ENCODE measurements around a stretch of chr2.

DNA sequence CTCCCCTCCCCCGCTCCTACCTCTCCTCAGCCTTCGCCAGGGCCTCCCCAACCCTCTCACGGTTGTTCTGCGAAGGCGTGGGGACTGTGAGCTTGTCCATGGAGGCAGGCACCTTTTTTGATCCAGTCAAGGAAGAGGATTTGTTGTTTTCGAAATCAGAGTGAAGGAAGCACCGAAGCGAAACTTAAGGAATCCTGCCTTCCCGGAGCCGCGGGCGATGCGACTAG, 557 bp downstream of the BMPR2 start:
- PRO-cap = bidirectional peak, plus-strand start at position 59 of the sequence, minus-strand start outside the sequence

DNA sequence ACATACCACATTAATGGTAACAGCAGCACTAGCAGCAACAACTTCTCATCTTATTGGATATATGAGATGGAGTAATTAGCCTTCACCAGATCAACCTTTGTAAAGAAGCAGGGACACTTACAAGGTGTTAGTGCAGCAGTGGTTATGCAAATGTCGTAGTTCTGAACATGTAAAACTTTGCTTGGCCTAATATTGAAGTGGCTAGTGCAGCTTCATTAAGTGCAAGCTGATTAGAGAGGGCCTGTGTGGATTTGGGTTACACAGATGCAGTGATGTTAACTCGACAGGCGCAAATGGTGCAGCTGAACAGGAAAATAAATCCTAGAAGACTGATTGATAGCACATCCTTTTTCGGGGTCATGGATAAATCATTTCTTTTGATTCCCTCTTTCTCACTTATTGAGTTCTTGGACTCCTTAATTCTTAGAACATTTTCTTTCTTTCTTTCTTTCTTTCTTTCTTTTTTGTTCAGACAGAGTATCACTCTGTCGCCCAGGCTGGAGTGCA, 3.3 kb downstream of the BMPR2 start:
- PRO-cap = no peak

DNA sequence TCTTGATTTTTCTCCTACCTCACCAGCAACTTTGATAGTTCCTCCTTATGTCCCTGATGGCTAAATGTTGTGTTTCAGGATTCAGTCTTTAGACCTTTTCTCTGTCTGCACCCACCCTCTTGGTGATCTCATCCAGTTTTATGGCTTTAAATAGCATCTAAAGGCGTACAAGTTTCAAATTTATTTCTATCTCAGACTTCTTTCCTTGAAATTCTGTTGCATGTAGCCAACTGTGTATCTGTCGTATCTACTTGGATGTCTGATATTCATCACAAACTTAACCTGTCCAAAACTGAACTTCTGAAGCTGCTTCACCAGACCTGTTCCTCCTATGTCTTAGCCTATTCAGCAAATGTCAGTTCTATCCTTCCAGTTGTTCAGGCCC, 9.9 kb downstream of the BMPR2 start:
- PRO-cap = no peak

DNA sequence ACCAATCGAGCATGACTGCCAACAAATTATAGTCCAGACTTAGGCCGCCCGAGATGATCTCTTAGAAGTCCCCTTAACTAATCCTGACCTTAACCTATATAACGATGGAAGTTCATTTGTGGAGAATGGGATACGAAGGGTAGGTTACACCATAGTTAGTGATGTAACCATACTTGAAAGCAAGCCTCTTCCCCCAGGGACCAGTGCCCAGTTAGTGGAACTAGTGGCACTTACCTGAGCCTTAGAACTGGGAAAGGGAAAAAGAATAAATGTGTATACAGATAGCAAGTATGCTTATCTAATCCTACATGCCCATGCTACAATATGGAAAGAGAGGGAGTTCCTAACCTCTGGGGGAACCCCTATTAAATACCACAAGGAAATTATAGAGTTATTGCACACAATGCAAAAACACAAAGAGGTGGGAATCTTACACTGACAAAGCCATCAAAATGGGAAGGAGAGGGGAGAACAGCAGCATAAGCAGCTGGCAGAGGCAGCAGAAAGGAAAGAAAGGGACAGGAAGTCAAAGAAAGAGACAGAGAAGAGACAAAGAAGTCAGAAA, 125.8 kb downstream of the BMPR2 start:
- PRO-cap = no peak

GRCh38 chr2:202600097-202600546, 34.6 kb upstream of the FAM117B start:
- PRO-cap = no peak

DNA sequence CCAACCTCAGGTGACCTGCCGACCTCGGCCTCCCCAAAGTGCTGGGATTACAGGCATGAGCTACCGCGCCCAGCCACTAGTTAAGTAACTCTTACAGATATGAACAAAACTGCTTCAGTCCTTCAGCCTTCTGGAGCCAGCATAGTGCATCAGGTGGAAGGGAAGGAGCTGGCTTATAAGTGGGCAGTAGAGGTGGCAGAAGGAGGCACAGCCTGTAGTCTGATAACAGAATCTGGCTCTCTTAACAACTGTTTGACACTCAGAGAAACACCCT, 3.3 kb downstream of the FAM117B start:
- PRO-cap = no peak

DNA sequence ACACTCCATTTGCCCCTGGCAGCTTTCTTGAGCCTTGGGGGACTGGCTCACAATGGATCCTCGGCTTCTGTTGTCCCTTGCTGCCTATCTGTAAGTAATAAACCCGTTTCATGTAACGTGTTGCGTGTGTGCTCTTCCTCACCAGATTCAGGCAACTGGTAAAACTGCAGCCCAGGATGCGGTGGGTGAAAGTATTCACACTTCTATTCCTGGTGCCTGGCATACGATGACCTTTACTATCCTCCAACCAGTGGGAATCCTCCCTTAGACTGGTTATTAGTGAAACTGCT, 13.6 kb upstream of the ICA1L start:
- PRO-cap = no peak

GRCh38 chr2:202912866-202913407, 862 bp downstream of the CARF start:
- PRO-cap = unidirectional peak, minus-strand start at chr2:202912970

DNA sequence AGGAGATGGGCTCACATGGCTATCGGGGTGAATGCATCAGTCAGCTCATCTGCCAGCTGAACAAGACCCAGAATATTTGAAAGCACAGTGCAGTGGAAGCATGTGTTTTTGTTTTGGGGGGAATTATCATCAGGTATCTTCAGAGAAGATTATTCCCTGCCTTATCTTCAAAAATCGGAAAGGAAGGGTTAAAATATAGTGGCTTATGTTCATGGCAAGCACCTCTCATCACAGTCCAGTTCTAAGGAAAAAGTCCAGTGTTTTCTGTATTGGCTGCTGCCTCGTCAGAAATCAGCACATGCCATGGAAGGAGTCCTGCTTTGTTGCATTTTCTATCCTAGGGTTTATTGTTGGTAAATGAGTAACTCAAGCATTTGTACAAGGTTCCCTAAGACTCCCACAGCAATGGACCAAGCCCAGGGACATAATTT, 26.2 kb downstream of the NBEAL1 start:
- PRO-cap = no peak

DNA sequence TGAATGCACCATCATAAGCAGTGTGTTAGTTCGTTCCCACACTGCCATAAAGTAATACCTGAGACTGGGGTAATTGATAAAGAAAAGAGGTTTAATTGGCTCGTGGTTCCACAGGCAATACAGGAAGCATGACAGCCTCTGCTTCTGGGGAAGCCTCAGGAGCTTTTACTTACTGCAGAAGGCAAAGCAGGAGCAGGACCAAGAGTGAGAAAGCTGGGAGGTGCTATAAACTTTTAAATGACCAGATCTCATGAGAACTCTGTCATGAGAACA, 55.8 kb downstream of the NBEAL1 start:
- PRO-cap = no peak

DNA sequence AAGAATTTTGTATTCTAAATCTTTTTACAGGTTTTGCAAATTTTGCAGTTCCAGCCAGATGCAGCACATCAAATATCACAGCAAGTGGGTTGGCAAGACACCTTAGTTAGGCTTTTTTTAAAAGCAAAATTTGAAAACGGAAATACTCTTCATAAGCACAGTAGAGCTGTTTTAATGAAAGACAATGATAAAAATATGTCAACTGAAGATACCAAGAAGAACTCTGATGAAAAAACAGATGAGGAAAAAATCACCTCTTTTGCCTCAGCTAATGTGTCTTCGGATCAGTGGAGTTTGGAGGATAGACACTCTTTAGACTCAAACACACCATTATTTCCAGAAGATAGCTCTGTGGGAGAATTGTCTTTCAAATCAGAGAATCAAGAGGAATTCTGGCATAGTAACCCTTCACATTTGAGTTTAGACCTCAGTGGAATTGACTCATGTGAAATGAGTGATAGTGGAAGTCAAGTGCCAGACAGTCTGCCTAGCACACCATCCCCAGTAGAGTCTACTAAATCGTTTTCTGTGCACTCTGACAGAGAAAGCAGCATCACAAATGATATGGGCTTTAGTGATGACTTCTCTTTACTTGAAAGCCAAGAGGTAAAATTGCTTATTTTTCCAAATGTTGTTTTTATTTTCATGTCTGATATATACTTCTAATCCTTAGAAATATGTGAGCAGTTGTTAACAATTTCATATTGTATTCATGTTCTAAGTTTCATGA, 103.0 kb upstream of the CYP20A1 start:
- PRO-cap = no peak

DNA sequence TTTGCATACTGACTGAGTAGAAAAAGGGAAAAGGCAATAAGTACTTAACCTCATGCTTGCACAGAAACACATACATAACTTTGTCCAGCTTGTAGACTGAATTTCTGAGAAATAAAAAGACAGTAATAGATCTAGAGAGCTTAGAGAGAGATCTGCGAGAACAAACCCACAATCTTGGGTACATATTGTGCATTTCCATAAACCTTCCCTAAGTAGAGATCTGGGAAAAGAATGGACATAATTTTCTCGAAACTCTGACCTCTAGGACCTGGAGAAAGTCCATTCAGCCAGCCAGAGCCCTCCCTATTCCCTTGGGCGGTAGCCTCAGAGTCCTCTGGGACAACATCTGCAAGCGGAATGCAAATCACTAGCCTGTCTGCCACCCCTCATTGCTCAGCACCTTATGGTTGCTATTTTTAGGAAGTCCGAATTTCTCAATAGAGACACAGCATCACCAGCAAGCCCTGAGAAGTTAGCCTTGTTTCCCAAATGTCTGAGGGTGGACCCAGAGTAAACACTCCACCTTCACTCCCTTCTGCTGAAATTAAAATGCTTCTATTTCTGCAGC, 17.7 kb upstream of the CD28 start:
- PRO-cap = no peak

GRCh38 chr2:203708783-203709390, 2.4 kb downstream of the CD28 start:
- PRO-cap = no peak

DNA sequence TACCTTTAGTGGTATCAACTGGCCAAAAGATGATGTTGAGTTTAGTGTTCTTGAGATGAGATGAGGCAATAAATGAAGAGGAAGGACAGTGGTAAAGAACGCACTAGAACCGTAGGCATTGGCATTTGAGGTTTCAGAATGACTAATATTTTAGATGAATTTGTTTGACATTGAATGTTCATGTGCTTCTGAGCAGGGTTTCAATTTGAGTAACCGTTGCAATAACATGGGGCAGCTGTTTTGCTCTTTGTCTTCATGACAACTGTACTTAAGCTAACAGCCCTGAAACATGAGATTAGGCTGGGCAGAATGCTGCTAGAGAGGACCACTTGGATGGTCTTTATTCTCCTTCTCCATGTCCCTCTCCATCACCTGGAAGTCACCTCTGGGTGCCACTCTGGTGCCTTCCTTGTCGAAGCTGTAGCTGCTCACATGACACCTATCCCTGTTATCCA, 4.0 kb downstream of the CTLA4 start:
- PRO-cap = no peak

- PRO-cap = no peak
These were observed 2.5 kb upstream of the ICOS start for GRCh38 chr2:203933887-203934712.

DNA sequence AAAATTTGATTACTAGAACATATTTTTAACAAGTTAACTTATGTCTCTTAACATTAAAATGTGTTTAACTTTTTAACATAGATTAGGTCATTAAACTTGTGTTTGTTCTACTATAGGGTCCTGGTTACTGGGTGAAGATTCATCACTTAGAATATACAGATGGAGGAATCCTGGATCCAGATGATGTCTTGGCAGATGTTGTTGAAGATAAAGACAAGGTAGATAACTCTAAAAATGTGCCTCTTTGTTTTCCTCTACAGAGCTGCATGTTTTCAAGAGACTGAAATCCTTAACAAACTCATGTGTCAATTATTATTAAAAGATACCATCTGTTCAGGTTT, 140.8 kb downstream of the PARD3B start:
- PRO-cap = no peak

DNA sequence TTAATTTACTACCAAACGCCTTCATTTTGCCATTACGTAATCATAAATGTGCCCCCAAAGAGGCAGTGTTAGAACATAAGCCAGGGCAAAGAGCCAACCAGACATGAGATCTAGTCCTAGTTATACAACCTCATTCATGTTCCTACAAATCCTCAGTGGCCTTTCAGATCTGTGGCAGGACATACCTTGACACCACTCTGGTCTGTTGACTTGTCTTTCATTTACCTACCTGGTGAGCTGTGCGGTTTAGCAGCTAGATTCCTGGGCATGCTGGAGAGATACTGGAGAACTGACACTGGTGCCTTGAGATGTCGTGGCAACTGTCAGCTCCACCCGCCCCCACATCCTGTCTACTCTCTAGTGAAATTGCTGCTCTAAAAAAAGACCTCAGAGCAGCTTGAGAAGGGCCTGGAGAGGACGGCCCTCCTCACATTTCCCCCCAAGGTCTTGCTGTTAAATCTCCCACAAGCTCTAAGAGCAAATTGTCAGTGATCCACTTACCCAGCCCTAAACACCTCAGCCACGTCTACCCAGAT, 21.5 kb upstream of the NRP2 start:
- PRO-cap = unidirectional peak, minus-strand start at position 283 of the sequence; bidirectional peak, plus-strand start at position 390 of the sequence, minus-strand start at position 283 of the sequence

- PRO-cap = no peak
These were observed 85.9 kb downstream of the NRP2 start for GRCh38 chr2:205768135-205768676.

- PRO-cap = no peak
These were observed 88.4 kb downstream of the INO80D start for GRCh38 chr2:205997155-205998386.

DNA sequence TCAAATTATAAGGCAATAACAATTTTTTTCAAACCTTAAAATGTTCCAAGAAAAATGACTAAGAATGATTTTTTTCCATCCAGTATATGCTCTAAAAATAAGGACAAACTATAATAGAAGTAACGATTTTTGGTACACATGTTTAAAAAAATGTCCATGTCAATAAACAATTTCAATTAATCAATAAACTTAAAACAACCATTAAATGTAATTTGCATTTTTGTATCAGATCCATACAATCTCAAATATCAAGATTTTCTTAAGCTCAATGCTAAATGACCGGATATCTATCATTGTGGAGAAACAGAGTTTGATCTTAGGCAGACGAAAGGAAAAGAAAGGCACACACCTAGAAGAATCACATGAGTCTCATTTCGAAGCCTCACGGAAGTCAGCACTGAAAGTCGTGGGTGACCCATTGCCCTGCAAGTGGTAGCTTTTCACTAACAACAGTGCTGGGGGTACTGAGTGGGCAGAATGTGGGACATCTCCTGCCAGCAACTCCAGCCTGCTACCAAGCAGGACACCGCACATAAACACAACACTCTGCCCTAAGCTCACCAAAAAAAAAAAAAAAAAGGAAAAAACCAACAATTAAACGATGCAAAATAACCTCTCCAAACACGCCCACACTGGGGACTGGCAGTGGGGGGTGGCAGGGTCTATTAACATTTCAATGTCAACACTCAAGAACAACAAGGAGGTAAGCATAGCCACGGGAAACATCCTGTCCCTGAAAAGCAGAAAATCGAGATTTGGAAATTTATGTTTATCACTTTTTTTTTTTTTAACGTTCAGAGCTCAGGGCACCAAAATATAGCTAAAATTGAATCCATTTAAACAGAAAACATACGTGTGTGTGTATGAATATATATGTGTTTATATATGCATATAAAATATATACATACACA, 2.4 kb downstream of the INO80D start:
- PRO-cap = no peak

Measured in NALM6 (cell line).